Skeletal muscle cell (primary cell): Measurements from ENCODE around the gene FNDC10.

GRCh38 chr1:1433754-1434220 is 1.7 kb upstream of the VWA1 start:
- RRBS, result 21% methylated on average over 1 of the region's 18 CpGs

GRCh38 chr1:1511305-1511626 is 696 bp upstream of the ATAD3A start:
- RRBS, result under 1% methylated on average over 10 of the region's 21 CpGs

DNA sequence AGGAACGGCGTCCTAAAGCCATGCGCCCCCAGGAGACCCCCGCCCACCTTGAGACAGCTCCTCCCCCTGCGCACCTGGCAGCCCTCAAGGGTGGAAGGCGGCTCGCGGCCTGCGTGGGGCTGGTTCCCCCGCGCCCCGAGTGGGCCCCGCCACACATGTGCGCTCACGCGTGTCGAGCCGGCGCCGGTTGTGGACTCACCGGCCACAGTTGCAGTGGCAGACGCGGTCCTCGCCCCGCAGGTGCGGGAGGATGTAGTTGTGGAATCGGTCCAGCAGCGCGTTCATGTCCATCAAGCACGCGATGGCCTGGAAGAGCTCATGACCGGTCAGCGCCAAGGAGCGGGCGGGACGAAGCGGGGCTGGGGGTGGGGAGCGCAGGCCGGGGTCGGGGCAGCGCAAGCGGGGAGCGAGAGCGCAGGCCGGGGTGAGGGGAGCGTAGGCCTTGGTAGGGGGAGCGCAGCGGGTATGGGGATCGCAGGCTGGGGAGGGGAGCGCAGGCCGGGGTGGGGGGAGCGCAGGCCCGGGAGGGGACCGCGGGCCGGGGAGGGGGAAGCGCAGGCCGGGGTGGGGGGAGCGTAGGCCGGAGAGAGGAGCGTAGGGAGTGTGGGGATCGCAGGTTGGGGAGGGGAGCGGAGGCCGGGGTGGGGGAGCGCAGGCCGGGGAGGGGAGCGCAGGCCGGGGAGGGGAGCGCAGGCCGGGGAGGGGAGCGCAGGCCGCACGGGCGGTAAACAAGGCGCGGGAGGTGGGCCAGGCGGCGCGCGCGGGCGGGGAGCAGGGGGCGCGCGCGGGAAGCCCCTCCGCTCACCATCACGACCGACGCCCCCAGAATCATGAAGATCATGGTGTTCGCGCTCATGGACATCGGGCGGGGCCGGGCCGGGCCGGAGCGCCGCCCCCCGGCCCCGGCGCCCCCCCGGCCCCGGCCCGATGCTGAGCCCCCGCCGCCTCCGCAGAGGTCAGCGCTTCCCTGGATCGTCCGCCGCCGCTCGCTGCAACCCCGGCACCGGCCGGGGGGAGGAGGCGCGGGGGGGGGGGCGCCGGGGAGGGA is 615 bp downstream of the TMEM240 start:
- RRBS, result 5% methylated on average over 29 of the region's 121 CpGs

DNA sequence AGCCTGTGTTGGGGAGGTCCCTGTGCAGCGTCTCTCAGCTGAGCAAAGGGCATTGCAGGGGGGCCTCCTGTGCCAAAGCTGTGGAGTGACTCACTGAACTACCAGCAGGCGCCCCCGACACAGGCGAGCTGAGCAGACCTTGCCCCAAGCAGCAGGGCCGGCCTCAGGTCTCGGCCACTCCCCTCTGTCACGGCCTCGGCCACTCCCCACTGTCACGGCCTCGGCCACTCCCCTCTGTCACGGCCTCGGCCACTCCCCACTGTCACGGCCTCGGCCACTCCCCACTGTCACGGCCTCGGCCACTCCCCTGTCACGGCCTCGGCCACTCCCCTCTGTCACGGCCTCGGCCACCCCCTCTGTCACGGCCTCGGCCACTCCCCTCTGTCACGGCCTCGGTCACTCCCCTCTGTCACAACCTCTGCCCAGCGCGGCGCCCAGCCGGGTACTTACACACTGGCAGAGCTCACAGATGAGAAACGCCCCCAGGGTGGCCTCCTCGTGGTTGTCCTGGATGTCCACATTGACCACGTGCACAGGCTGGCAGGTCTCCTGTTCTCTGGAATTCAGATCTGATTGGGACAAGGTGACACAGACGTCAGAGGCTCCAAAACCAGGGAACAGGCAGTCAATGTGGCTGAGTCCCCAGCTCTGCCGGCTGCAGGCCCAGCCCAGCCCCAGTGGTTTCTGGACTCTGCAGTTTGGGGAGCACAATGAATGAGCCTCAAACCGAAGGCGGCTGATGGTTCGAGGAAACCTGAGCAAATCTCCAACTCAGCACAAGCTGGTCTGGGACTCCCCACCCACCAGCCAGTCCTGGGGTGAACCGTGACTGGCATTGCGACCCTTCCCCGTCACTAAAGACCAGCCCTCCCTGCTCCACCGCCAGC is 3.2 kb upstream of the TMEM240 start:
- RRBS, result no CpG with 5 or more reads among the region's 40 CpGs

- RRBS, result no CpG with 5 or more reads among the region's 17 CpGs
Observed at GRCh38 chr1:1557398-1558155, 17.1 kb downstream of the SSU72 start.

DNA sequence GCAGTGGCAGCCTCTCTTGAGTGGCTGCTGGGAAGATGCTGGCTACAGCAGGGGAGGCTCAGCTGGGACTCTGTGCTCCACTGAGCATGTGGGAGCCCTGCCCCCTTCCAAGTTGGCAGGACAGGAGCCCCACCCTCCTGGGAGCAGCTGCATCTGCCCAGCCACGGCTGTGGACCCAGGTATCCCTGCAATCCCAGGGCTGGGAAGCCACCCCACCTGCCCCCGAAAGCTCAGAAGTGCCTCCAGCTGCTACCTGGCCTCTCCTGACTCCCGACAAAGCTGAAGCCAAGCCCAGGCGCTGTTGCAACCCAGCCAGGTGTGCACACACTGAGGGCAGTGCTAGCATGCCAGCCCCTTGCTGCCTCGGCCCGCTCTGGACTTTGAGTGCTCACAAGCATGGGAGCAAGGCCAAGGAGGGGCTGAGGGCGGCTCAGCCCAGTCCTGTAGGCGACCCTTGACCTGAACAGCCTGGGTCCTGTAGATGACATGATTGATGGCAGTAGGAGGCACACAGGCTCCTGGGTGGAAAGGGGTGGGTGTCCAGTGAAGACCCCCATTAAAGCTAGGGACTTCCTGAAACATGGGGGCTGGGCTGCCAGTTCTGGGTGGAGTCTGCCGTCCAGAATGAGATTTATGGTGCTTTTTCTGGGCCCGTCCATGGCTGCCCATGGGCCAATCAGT is 2.8 kb upstream of the SSU72 start:
- RRBS, result no CpG with 5 or more reads among the region's 10 CpGs

DNA sequence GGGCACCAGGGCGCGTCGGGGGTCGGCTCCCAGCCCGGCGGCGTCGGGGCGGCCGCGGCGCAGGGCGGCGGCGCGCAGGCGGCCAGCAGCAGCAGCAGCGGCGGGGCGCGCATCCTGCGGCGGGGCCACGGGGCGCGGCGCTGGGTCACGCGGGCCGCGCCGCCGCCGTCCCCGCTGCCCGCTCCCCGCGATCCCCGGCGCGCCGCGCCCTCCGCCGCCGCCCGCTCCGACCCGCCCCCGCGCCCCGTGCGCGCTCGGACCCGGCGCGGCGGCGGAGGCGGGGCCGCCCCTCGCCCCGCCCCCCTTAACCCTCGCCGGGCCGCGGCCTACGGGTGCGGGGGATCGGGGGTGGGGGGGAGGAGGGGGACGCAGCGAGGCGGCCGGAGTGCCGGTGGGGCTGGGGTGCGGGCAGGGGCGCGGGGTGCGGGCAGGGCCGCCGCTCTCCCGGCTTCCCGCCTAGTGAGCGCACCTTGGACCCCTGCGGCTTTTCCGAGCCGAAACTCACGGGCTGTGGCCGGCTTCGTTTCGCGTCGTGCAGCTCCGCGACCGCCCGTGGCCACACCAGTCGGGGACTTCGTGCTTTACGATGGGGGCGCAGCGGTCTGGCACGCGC is at the start of gene FNDC10:
FNDC10 (minus strand) TSS at position 233 of the 613 bp plus-strand sequence.
- RRBS, result 2% methylated on average over 48 of the region's 105 CpGs

DNA sequence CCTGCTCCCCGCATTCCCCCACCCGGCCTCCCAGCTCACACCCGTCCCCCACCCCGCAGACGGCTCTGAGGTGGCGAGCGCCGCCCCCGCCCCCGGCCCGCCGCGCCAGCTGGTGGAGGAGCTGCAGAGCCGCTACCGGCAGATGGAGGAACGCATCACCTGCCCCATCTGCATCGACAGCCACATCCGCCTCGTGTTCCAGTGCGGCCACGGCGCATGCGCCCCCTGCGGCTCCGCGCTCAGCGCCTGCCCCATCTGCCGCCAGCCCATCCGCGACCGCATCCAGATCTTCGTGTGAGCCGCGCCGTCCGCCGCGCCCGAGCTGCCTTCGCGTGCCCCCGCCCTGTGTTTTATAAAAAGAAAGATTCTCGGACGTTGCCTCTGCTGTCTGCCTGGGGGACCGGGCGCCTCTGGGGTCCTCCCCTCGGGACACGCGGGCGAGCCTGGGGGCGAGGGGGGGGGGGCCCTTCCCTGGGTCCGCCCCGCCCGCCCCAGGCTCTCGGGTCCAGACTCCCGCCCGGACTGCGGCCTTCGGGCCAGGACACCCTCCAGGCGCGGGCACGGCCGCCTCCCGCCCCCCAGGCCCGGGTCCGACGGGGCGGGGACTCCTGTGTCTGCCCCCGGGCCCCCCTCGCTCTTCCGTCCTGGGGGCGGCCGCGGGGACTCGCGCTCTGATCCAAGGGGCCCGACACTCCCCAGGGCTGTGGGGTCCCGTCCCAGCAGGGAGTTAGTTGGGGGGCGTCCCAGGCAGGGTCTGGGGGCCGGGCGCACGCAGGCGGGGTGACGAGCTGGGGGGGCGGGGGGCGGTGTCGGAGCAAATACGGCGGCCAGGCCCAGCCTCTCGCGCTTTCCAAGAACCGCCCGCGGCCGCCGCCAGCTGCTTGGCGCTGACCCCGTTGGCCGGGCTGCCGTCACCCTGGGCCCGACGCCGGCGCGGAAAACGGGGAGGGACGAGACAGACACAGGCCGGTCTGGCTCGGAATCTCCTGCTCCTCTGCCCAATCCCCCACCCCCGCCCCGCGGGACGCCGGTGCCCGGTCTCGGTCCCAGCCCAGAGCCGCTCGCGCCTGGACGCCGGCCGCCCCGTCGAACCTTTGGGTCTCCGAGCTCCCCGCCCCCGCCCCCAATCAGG is 1.4 kb upstream of the MMP23B start:
- RRBS, result 7% methylated on average over 43 of the region's 127 CpGs

- RRBS, result no CpG with 5 or more reads among the region's 6 CpGs
Observed at GRCh38 chr1:1655330-1655656, 3.5 kb downstream of the CDK11B start.

GRCh38 chr1:1715454-1715802 is 8.7 kb downstream of the CDK11A start:
- RRBS, result no CpG with 5 or more reads among the region's 10 CpGs

DNA sequence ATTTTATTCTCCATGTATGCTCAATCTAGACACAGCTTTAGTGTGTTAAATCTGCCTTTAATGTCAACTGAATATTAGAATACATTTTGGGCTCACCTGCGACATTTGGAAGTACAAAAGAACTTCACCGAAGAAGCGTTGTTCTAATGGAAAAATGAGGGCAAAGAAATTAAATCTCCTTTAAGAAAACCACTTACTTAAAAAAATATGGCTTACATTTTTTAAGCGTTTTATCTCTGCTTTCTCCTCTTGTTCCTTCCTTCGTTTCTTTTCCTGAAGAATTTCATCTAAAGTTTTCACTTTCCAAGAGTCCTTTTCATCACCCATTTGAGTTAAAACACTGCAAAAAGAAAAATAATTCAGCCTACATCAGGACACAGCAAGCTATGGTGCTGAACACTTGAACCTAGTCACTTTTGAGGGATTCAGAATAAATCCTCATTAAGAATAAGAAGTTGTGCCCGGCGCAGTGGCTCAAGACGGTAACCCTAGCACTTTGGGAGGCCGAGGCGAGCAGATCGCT is 1.6 kb downstream of the CDK11A start:
- RRBS, result no CpG with 5 or more reads among the region's 11 CpGs

DNA sequence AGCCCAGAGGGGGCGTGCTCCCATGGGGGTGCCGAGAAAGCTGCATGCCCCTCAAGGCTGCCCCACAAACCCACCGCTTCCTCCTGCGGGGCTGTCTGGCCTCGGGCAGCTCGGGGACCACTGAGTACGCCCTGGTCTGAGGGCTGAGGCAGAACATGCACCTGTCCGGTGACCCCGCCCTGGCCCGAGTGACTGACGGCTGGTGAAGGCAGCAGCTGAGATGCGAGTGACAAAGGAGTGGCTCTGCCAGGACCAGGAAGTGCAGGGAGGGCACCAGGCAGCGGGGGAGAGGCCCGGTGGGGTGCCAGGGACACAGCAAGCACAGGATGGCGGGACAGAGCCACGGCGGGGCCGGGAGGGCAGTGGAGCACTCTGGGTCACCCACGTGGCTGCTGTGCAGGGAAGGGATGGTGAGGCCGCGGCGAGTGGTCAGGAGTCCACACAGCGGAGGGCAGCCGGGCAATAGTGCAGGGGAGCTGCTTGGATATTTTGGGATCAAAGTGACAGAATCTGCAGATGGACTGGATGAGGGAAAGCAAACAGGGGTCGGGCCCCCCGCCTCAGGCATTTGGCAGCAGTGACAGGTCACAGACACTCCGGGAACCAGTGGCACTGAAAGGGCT is 18.5 kb downstream of the NADK start:
- RRBS, result 92% methylated on average over 5 of the region's 27 CpGs

DNA sequence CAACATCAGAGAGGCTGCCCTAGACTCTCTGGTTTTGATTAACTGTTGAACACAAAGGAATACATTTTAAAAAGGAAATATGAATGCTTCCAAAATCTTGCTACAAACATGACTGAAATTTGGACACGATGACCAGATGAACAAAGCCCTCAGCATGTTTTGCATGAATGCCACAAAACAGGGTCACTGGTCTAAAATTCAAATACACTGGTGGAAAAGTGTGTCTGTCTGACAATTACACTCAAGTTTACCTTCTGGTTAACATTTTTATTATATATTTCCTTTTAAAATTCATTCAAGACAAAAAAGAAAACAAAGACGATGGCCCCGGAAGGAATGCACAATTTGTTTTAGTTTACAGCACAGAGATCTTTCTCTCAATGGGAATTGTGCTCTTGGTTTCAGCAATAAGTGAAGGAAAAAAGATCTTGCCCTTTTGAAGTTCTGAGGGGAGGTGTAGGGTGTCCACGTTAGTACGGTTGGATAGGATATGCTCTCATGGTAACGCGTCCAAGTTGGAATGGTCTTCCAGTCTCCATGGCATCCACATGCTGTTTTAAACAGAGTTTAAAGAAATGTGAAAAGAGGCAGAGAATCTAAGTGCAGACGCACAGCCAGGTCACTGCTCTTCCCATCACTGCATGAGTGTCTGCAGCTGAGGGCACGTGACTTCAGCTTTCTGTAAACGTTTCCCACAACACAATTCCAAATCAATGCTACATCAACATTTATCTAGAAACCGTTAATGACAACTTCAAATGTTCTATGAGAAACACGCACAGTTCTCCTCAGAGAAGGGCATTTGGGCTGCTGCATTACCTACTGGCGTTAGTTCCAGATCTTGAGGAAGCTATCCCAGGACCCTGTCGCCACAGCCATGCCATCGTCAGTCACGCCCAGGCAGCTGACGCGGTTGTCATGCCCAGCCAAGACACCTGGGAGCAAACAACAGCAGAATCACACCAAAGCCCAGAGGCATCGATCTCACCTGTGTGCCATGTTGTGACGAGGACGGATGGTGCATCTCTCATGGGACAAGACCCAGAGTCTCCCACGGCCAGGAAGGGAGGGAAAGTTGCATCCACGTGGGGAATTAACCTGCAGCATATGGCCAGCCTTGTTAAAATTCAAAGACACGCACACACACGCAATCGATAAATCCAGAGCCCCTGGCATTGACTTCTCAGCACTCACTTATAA is 8.6 kb upstream of the NADK start:
- RRBS, result no CpG with 5 or more reads among the region's 26 CpGs

DNA sequence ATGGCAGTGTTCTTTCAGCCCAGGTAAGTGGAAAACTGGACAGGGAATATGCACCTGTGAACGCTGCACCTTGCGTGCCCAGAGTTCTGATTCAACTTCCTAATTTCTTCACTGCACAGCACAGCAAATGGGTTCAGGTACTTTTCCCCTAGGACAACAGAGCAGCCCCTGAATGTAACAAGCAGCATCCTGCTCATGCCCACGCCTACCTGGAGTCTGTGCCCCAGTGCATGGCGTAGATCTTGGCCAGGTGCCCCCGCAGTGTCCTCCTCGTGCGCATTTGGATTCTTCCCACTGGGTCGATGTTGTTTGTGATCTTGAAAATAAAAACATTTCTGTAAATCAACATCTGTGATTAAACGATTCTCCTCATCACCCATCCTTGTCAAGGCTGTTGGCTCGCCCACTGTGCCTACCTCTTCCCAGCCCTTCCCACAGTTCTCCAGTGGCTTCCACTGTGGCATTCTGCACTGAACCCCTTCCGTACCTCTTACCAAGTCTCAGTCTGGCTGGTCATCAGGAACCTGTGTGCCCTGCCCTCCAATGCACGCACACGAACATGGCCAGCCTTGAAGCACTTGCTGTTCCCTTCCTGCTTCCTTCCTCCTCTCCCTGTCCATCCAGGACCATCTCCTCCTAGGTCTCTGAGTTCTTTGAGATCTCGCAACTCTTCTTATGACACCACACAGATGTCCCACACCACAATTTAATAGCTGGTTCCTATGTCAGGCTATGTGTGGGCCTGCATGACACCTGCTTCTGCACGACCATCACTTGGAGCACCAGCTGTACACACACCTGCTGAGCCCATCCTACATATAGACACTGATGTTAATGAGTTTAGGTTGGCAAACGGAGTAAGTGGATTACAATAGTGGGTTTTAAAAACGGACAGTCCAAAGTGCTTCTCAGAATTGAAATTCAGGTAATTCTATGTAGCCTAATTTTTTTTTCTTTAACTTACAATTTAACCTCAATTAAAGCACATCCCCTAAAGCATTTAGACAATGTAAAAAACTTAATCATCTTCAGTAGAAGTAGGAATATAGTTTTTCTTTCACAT is 37.6 kb upstream of the NADK start:
- RRBS, result no CpG with 5 or more reads among the region's 17 CpGs

GRCh38 chr1:1842740-1843265 is 48.1 kb downstream of the GNB1 start:
- RRBS, result no CpG with 5 or more reads among the region's 7 CpGs

GRCh38 chr1:1875689-1876249 is 15.1 kb downstream of the GNB1 start:
- RRBS, result no CpG with 5 or more reads among the region's 4 CpGs

- RRBS, result no CpG with 5 or more reads among the region's 26 CpGs
Observed at GRCh38 chr1:1892099-1893062, 1.5 kb upstream of the GNB1 start.

DNA sequence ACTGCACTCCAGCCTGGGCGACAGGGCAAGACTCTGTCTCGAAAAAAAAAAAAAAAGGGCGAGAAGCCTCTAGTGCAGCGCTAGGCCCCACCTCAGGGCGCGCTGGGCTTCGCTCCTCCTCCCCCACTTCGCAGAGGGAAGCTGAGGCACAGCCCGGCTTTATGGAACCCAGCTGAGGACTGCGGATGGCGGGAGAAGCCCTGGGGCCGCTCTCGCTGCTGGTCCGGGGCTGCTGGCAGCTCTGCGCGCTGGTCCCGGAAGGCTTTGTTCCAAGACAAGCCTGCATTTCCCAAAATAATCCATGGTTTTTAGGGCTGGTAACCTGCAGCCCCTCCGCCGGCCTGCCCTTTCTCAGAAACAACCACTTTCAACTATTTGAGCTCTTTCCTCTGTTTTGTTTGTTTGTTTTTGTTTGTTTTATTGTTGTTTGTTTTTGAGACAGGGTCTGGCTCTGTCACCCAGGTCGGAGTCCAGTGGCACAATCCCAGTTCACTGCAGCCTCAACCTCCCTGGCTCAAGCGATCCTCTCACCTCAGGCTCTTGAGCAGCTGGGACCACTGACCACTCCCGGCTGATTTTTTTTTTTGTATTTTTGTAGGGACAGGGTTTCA is 5.3 kb upstream of the CALML6 start:
- RRBS, result 31% methylated on average over 8 of the region's 22 CpGs

DNA sequence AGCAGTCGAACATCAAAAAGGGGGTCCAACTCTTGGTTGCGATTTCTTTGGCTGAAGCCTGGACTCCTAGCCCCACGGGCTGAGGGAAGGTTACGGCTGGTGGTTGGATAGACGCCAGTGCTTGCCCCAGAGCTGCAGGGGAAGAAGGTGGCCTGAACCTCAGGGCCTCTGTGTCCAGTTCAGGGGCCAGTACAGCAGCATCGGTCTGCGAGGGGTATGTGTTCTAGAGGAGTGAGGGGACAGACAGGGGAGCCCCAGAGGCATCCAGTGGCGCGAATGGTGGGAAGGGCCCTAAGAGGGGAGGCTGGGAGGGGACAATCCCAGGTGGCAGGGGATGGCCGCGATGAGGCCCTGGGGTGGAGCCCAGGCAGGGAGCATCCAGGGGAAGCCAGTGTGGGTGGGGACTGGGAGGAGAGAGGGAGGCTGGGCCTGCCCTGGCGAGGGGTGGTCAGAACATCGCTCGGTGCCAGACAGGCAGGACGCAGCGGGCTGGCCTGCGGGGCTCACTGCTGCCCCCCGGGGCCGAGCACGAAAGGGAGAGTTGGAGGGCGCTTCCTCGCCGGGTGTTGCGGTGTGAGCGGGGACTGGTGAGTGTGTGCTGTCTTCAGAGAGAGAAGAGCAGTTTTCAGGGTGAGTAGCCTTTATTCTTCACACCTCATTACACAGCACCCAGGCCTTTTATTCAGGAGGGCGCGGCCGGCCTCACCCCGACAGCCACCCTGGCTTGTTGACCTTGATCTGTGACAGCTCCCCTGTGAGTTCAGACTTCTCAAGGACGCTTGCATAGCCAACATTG is 54.3 kb downstream of the PRKCZ start:
- RRBS, result 42% methylated on average over 6 of the region's 30 CpGs

GRCh38 chr1:2124737-2125384 is 69.7 kb downstream of the FAAP20 start:
- RRBS, result no CpG with 5 or more reads among the region's 26 CpGs